Spleen (tissue), 7 donors: ENCODE measurements around the gene GPATCH2L.

DNA sequence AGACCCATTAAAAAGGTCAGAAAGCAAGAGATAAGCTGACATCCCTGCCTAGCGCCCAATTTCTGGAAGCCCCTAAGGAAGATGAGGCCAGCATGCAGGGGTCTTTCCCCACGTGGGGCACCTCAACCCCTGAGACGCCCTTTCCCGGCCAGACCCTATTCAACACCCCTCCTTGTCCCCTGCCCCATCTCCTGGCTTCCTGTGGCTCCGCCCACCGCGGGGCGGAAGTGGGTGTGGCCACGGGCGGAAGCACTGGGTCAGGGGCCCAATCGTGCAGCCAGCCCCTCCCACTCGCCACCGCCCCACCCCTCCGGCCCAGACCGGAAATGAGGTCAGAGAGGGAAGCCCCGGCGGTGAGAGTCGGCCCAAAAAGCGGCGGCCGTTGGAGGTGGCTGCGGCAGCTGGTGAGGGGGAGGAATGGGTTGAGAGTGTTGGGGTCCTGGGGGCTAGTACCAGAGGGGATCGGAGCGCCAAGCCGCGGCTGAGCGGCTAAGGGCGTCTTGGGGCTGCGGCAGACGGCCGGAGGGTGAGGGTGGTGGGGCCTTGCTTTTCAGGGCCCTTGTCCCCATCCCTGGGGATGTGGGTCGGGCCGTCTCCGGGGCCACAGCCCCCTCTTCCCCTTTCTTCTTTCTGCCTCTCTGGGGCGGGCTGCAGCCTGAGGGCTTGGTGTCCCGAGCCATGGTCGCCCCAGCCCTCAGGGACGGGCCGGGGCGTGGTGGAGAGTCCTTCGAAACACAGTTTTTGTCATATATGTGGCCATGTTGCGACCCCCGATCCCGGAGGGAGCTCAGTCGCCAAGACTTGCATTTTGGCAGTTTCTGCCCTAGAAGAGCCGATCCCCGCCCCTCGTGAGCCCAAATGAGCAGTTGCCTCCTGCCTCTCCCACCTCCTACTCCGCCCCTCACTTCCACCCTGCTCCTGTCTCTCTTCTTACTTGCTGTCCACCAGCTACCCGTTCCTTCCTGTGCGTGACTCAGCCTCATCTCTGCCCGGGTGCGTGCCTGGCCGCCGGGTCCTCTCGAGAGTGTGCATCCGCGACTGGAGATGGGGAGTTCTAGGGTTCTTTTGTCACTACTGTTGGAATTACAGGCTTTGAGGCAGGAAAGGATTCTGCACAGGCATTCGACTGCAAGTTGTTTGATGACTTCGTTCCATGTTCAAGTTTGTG lies at the start of gene GPATCH2L:
GPATCH2L (plus strand) TSS at position 335 of the 1,168 bp plus-strand sequence.
- PRO-cap, 4 experiments = peak in 4 of 4 experiments; most common plus-strand start position 335 of the sequence (in 4); most common minus-strand start position 201 of the sequence (in 4)
- RAMPAGE, long total RNA, 4 experiments = start-site peak on the plus strand in 3 of 4 experiments, centred at positions 342 to 355 of the sequence, 136 to 225 reads per replicate

- PRO-cap, 4 experiments = no peak in any of the 4 experiments
- RAMPAGE, long total RNA, 4 experiments = no peak in any of the 4 experiments
Measured at GRCh38 chr14:76584132-76585013, 176.9 kb upstream of the VASH1 start.

DNA sequence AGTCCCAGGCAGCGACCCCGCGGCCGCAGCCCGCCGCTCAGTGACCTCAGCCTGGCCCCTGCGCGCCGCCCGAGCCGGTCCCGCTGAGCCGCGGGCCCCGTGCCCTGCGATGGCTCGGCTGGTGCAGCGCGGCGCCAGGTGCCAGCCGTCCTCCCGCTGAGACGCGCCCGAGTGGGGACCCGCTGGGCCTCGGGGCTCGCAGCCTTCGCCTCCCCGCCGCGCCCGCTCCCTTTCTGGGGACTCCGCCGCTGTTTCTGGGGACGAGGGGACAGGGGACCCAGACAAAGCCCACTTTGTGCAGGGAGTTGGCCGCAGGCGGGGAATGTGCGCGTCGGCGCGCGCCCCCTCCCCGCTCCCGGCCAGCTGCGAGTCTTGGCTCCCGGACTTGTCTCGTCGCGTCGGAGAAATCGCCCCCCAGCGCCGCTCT lies 583 bp downstream of the VASH1 start:
- PRO-cap, 4 experiments = no peak in any of the 4 experiments
- RAMPAGE, long total RNA, 4 experiments = no peak in any of the 4 experiments

DNA sequence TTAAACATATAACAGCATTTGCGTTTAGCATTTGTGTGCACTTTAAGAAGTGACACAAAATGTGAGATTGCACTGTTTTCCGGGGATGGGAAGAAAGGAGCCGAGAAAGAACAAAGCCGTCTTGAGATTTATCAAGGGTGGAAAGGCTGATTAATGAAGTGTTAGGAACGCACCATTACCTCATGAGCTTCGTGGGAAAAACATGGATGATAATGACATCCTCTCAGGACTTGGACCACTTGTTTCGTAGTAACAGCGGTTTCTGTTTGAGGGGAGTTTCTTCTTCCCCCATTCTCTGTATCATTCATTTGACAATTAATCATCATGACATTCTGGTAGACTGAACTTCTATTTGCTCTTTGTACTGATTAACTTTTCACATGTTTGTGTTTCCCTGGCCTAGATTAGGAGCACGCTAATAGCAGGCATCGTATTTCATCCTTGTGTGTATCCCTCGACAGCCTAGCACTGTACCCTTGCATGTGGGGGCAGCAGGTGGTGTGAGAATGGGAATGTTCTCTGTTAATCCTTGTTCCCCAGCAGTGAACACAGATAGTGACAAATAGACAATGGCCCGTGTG lies 8.0 kb downstream of the LRRC74A start:
- PRO-cap, 4 experiments = no peak in any of the 4 experiments
- RAMPAGE, long total RNA, 4 experiments = no peak in any of the 4 experiments

- PRO-cap, 4 experiments = peak in 1 of 4 experiments; most common plus-strand start chr14:76919122 (in 1); most common minus-strand start chr14:76919098 (in 1)
- RAMPAGE, long total RNA, 4 experiments = no peak in any of the 4 experiments
Measured at GRCh38 chr14:76918781-76919659, 92.8 kb downstream of the LRRC74A start.

GRCh38 chr14:76939852-76940164 lies 88.7 kb downstream of the IRF2BPL start:
- PRO-cap, 4 experiments = no peak in any of the 4 experiments
- RAMPAGE, long total RNA, 4 experiments = no peak in any of the 4 experiments

- PRO-cap, 4 experiments = no peak in any of the 4 experiments
- RAMPAGE, long total RNA, 4 experiments = no peak in any of the 4 experiments
Measured at GRCh38 chr14:76958220-76959055, 70.1 kb downstream of the IRF2BPL start.

DNA sequence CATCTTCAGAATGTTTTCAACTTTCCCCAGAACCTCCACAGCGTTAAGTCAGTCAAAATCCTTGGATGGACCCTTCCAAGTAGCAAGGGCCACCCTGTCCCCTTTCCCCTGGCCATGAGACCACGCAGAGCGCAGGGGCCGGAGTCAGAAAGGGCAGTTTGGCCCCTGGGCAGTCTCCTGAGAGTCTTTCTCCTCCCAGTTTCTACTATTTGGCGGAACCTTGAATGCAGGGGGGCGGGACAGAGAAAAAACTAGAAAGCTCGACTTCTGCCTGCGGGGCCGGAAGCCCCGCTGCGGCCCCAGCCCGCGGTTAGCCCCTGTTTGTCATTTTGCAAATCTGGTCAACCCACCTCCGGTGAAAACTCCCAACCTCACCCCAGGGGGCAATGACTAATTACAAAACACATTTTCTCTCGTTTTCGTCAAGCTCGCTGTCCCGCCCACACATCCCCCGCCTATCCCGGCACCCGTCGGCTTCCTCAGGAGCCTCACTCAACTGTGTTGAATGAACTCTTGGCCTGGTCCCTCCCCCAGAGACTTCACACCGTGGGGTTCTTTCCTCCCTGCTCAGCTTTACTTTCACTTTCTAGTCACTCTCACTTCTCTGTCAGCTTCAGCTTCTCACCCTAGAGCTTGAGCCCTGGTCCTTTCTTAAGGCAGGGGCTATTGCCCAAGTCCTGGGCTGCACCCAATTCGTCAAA lies 66.8 kb downstream of the IRF2BPL start:
- PRO-cap, 4 experiments = peak in 3 of 4 experiments; most common plus-strand start position 254 of the sequence (in 2); most common minus-strand start position 179 of the sequence (in 1)
- RAMPAGE, long total RNA, 4 experiments = no peak in any of the 4 experiments

GRCh38 chr14:77027782-77028230 lies 702 bp downstream of the IRF2BPL start:
- PRO-cap, 4 experiments = peak in 4 of 4 experiments; most common plus-strand start chr14:77028088 (in 4); most common minus-strand start chr14:77027846 (in 2)
- RAMPAGE, long total RNA, 4 experiments = no peak in any of the 4 experiments

- PRO-cap, 4 experiments = no peak in any of the 4 experiments
- RAMPAGE, long total RNA, 4 experiments = no peak in any of the 4 experiments
Measured at GRCh38 chr14:77098584-77099244, 656 bp downstream of the CIPC start.

GRCh38 chr14:77099245-77100250 lies 1.5 kb downstream of the CIPC start:
- PRO-cap, 4 experiments = no peak in any of the 4 experiments
- RAMPAGE, long total RNA, 4 experiments = no peak in any of the 4 experiments

GRCh38 chr14:77184721-77185194 lies 3.2 kb downstream of the TMEM63C start:
- PRO-cap, 4 experiments = no peak in any of the 4 experiments
- RAMPAGE, long total RNA, 4 experiments = no peak in any of the 4 experiments

- PRO-cap, 4 experiments = peak in 3 of 4 experiments; most common plus-strand start chr14:77321414 (in 2)
- RAMPAGE, long total RNA, 4 experiments = no peak in any of the 4 experiments
Measured at GRCh38 chr14:77321348-77321469, 373 bp downstream of the GSTZ1 start.

GRCh38 chr14:77347772-77348126 lies 26.9 kb downstream of the GSTZ1 start:
- PRO-cap, 4 experiments = peak in 1 of 4 experiments; most common plus-strand start chr14:77348037 (in 1)
- RAMPAGE, long total RNA, 4 experiments = no peak in any of the 4 experiments

DNA sequence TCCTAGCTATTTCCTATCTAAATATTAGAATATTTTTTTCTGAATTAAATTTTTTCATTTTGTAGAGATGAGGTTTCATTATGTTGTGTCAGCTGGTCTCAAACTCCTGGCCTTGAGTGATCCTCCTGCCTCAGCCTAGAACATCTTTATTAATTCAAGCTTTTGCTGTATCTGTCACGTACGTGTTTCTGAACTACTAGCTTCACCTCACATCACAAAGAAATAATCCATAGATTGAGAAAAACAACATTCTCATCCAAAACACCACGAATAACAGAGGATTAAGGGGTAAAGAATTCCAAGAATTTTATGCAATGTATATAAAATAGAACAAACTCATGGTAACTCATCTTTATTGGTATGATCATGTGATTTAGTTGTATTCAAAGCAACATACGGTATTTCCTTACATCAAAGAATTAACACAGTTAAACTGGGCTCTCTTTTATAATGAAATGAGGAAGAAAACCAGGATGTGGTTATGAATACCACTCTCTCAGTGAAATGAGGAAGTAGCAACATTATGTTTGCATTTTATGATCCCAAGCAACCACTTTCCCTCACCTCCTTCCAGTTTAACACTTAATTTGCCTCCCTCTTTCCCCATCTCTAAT lies 23.1 kb downstream of the SPTLC2 start:
- PRO-cap, 4 experiments = no peak in any of the 4 experiments
- RAMPAGE, long total RNA, 4 experiments = no peak in any of the 4 experiments

DNA sequence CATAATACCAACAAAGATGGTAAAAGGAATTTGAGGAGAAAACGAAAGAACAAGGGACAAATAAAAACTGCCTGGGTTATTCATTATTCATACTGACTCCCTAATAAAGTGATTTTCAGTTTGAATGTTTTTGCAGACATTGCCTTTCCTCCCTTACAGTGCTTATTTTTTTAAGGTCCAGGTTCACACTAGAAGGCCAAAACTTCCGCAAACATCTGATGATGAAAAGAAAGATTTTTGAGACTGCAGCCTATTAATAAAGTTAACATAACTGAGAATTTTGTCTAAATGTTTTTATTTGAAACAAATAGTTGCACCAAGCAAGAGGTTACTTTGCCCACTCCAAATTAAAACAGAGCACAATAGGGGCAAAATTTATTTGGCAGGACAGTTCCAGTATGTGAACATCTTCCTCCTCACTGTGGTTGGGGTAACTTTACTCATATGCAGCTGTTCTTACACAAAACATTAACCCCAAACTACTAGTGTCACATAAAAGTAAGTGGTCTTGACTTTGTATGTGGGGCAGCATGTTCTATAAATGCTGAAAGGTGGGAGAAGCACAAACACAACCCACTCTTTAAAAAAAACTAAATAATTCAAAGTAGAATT lies 9.5 kb downstream of the SLIRP start:
- PRO-cap, 4 experiments = no peak in any of the 4 experiments
- RAMPAGE, long total RNA, 4 experiments = no peak in any of the 4 experiments

DNA sequence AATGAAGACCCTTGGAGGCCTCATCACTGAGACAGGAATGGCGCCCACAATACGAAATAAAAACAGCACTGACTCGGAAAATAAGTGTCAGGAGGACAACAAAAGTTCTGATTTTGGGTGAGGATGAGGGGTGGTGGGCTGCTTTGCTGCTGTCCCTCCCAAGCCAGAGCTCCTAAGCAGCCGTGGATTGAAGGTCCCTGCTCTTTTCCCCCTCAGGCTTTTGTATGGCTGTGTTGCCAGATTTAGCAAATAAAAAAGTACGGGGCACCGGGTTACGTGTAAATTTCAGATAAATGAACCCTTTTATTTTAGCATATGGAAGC lies 181.7 kb downstream of the ADCK1 start:
- PRO-cap, 4 experiments = peak in 2 of 4 experiments; most common plus-strand start position 181 of the sequence (in 2)
- RAMPAGE, long total RNA, 4 experiments = no peak in any of the 4 experiments

DNA sequence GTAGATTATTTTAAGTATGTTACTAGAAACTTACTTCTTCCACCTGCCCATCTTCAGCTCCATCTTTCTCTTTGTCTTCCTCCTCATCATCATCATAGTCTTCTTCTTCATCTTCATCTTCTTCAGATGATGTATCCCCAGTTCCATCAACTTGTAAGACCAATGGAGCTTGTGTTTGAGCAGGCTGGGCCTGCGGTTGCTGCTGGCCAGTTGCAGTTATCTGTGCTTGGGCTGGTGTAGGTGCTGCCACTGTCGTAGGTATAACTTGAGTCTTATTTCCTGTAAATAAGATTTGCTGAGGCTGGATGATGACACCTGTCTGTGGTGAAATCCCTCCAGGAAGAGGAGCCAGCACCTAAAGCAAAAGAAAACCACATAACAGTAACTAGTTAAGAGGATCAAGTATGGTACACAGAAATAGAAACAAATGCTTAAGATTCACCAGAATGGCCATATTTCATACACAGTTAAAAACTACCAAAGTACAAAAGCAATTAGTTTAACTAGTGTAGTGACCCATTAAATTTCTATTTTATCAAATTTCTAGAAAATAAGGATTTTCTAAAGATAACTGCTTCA lies 28.2 kb downstream of the GTF2A1 start:
- PRO-cap, 4 experiments = no peak in any of the 4 experiments
- RAMPAGE, long total RNA, 4 experiments = start-site peak on the minus strand in 1 of 4 experiments, centred at position 195 of the sequence, 31 reads per replicate

GRCh38 chr14:81221012-81221632 lies 363 bp upstream of the GTF2A1 start:
- PRO-cap, 4 experiments = peak in 4 of 4 experiments; most common plus-strand start chr14:81221049 (in 3); most common minus-strand start chr14:81221297 (in 2)
- RAMPAGE, long total RNA, 4 experiments = start-site peak on the plus strand in 1 of 4 experiments, at chr14:81221039-81221054 at its widest, 10 reads per replicate; start-site peak on the minus strand in 3 of 4 experiments, at chr14:81221222-81221403 at its widest, 83 to 153 reads per replicate

GRCh38 chr14:81323032-81323524 lies 77.0 kb downstream of the STON2 start:
- PRO-cap, 4 experiments = no peak in any of the 4 experiments
- RAMPAGE, long total RNA, 4 experiments = no peak in any of the 4 experiments